Mesenteric fat pad (tissue), 1 donor: ENCODE results near the genes CDH16 and CES3.

- PRO-cap = no peak
These were observed 6.4 kb downstream of the CMTM4 start for GRCh38 chr16:66690005-66690727.

DNA sequence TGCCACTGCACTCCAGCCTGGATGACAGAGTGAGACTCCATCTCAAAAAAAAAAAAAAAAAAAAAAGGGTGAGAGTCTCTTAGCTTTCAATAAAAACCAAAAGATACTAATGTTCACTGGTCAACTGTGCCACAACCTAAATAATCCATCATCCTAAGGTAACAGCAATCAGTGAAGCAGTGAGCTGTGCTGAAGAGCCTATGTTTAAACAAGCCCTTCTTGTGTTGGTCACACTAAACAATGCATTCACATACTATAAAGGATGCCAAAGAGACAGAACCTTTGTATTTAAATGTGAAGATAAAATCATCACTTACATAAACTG, 7.9 kb downstream of the DYNC1LI2 start:
- PRO-cap = no peak

- PRO-cap = no peak
These were observed 8.6 kb upstream of the PDP2 start for GRCh38 chr16:66871644-66872206.

- PRO-cap = no peak
These were observed 2.1 kb upstream of the PDP2 start for GRCh38 chr16:66878042-66878707.

DNA sequence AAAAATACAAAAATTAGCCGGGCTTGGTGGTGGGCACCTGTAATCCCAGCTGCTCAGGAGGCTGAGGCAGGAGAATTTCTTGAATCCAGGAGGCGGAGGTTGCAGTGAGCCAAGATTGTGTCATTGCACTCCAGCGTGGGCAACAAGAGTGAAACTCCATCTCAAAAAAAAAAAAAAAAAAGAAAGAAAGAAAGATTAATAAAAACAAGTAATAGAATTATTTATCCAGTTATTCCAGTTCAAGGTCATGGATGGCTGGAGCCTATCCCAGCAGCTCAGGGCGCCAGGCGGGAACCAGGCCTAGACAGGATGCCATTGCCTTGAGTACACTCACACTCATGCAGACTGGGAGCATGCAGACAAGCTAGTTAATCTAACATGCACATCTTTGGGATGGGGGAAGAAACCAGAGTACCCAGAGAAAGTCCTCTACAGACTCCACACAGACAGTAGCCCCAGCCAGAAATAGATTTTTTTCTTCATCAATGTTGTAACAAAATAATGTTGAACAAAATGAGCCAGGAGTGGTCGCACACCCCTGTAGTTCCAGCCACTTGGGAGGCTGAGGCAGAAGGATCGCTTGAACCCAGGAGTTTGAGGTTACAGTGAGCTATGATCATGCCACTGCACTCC, 17.9 kb downstream of the PDP2 start:
- PRO-cap = no peak

GRCh38 chr16:66918529-66919594, at the start of gene CDH16:
Gene CDH16 (minus strand): TSS chr16:66918885.
- PRO-cap = no peak

DNA sequence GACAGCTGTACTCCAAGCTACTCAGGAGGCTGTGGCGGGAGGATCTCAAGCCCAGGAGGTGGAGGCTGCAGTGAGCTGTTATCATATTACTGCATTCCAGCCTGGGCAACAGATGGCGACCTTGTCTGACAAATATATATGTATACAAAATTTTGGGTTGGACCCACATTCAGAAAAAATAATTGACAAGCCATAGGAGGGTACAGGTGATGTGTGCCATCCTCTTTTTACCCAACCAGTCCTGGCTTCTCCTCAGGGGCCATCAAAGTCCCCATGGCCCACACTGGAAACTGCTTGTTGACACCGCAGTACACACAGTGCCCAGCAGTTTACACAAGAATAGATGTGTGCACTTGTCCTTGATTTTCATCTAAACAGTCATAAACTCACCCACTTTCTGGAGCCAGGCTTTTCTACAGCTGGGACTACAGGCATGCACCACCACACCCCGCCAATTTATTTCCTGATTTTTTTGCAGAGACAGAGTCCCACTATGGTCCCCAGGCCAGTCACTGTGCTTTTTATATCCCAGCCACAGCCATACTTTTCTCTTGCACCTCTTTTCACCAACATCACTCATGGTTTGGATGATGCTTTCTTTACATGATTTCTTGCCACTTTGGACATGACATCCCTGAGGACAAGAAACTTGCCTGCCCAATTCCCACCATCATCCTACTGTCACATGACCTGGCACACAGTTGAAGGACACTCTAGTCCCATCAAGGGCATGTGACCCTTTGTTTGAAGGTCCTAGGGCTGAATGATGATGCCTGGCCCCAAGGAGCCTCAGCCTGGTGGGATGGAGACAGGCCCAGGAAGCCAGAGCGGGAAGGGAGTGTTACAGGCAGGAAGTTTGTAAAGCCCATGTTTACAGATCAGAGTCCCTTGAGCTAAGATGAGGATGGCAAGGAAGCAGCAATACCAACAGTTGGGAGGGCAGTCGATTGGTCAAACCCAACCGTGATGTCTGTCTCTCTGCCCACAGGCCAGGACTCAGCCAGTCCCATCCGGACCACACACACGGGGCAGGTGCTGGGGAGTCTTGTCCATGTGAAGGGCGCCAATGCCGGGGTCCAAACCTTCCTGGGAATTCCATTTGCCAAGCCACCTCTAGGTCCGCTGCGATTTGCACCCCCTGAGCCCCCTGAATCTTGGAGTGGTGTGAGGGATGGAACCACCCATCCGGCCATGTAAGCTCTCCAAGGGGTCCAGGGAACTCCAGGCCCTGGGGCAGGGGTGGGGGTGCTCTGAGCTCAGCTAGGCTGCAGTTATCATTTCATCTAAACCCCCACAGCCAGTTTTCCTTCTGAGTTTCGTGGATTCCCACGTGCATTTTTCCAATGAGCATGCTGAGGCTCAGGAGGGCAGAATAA, 2.2 kb downstream of the CES2 start:
- PRO-cap = no peak

GRCh38 chr16:66945546-66946312, 10.4 kb downstream of the CES2 start:
- PRO-cap = no peak

DNA sequence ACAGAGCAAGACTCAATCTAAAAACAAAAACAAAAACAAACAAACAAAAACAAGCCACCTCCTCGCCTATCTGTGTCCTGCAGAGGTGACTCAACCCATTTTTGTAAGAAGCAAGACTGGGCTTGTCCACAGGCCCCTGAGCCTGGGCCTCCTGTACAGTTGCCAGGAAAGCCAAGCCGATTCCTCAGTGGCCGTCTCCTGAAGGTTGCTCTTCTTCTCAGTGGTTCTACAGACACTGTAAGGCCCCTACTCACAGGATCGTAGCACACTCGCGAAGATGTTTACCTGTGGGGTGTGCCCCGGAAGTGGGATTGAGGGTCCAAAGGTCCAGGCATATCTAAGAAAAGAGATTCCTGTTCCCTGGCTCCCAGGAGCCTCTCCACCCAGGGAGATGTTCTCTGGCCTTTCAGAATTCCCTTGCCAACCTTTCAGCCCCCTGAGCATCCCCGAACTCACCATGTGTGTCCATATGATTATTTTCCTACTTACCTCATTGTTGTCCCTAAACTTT, 7.6 kb upstream of the CES3 start:
- PRO-cap = no peak

GRCh38 chr16:66960971-66961653, at the start of gene CES3:
Gene CES3 (plus strand): TSS chr16:66961266.
- PRO-cap = no peak

DNA sequence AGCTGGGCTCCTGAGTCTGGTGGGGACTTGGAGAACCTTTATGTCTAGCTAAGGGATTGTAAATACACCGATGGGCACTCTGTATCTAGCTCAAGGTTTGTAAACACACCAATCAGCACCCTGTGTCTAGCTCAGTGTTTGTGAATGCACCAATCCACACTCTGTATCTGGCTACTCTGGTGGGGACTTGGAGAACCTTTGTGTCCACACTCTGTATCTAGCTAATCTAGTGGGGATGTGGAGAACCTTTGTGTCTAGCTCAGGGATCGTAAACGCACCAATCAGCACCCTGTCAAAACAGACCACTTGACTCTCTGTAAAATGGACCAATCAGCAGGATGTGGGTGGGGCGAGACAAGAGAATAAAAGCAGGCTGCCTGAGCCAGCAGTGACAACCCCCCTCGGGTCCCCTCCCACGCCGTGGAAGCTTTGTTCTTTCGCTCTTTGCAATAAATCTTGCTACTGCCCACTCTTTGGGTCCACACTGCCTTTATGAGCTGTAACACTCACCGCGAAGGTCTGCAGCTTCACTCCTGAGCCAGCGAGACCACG, 13.6 kb upstream of the CES4A start:
- PRO-cap = no peak

- PRO-cap = no peak
These were observed 7.5 kb downstream of the CBFB start for GRCh38 chr16:67036367-67036918.

DNA sequence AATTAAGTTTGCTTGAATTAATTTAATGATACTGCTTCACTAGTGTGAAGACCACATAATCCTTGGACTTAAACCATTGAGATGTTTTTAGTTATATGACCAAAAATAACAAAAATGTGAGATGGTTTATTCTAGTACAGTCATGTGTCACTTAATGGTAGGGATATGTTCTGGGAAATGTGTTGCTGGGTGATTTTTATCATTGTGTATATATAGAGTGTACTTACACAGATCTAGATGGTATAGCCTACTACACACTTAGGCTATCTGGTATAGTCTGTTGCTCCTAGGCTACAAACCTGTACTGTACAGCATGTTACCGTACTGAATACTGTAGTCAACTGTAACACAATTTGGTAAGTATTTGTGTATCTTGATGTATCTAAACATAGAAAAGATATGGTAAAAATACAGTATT, 10.0 kb downstream of the CBFB start:
- PRO-cap = no peak

GRCh38 chr16:67067585-67068224, 38.8 kb downstream of the CBFB start:
- PRO-cap = no peak

DNA sequence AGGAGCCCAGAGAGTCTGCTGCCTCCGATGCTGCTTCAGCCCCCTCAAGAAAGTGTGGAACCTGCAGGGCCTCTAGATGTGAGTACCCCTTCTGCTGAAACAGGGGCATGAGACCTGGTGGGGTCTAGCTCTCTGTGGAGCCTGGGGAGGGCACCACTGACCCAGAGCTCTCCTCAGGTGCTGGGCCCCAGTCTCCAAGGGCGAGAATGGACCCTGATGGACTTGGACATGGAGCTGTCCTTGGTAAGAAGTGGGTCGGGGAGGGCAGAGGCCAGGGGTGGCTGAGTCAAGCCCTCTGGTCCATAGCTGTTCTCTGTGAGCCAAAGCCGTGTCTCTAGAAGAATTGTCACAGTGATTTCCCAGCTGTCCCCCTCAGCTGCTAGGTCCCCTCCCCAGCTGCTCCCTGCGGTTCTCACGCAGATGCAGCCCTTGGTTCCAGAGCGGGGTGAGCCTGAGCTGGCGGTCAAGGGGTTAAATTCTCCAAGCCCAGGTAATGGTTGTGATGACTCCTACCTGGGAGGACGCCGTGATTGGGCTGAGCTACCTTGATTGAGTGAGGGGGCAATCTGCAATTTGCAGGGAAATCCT, 4.4 kb downstream of the HSF4 start:
- PRO-cap = no peak

- PRO-cap = no peak
These were observed 5.9 kb downstream of the HSF4 start for GRCh38 chr16:67170159-67171123.

DNA sequence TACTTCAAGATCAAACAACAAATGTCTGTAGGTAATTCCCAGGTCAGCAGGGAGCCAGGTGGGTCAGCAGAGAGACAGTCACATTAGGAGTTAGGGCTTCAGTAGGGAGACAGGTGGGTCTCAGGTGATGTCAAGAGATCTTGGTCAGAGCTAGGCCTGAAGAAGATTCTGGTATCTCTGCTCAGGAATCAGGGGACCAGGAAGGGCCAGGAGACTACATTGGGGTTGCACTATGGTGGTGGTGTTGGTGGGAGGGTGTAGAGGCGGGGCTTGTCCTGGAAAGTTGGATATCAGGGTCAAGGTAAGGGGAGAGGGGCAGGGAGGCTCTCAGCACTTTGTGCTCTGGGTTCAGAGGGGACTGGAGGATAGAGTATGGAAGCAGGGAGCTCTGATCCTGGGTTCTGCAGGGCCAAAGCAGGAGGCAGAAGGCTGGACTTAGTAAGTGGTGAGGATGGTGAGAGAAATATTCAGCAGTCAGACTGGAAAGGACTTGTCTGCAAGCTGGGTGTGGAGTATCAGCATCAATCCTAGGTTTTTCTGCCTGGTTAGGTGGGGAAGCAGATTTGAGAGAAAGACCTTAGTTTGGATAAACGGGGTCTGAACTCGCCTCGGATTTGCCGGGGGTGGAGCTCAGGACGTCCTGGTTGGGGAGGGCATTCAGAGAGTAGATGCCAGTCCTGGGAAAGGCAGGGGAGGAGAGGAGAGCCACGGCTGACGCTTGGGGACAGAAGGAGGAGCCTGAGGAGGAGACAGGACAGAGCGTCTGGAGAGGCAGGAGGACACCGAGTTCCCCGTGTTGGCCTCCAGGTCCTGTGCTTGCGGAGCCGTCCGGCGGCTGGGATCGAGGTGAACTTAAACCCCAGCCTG, 8.9 kb downstream of the HSF4 start:
- PRO-cap = bidirectional peak, plus-strand start at position 727 of the sequence, minus-strand start at position 717 of the sequence

DNA sequence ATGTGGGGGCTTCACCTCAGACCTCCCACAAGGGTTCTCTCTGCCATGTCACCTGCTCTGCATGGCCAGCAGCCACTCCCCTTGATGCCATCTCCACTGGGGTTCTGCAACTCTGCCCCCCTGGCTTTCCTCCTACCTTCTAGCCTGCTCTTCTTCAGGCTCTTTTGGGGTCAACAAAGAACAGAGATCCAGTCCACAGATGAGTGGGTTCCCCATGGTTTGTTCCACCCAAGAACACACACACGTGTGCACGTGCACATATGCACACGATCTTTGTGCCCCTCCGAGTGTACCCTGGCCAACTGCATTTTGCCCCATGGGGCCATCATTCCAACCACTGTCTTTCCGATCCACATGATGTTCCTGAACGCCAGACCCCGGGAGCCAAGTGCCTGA, 10.5 kb upstream of the TMEM208 start:
- PRO-cap = no peak

- PRO-cap = no peak
These were observed 4.6 kb downstream of the TMEM208 start for GRCh38 chr16:67231298-67232221.

DNA sequence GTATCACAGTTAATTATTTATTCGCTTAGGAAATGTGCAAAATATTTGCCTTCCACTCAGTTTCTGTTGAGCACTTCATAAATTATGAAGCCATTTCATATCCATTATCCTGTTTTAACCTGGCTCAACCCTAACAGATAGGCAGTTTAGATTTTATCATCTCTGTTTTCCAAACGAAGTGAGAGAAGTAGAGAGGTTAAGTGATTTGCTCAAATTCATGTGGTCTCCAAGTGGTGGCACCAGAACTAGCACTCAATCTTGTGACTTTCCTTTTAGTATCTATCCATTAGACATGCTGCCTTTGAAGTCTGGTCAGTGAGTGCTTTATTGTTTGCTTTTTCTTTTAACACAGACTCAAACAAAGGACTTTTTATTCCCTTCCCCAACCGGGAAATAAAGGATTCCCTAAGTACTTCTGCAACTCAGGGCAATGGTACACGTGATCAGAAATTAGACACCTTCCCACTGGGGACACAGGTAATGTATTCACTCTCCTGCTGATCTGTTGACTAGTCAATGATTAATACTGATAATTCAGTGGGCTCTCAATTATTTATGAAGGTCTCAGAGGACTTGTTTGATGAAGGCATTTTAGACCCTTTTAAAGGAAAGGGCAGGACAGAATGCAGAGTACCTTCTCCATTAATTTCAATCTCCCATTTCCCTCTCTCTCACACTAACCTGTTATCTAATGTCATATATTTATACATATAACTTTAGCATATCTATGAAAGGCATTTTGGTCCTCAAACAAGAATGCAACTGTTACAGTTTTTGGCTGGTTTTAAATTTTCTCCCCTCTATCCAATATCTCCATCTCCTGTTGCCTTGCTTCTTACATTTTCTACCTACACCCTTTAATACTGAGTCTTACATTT, 29.8 kb downstream of the TPPP3 start:
- PRO-cap = no peak